HT1080 (cell line): ENCODE measurements around the gene LHX4.

RAMPAGE:
- cytosol, long total RNA = no peak
- long total RNA = no peak
- nucleus, long total RNA = no peak
These were observed at the start of gene LHX4 for GRCh38 chr1:180229328-180230462. Gene LHX4 (plus strand): TSS chr1:180230264.

RAMPAGE:
- cytosol, long total RNA = no peak
- long total RNA = no peak
- nucleus, long total RNA = no peak
These were observed 28.1 kb upstream of the ACBD6 start for GRCh38 chr1:180530375-180530911.

DNA sequence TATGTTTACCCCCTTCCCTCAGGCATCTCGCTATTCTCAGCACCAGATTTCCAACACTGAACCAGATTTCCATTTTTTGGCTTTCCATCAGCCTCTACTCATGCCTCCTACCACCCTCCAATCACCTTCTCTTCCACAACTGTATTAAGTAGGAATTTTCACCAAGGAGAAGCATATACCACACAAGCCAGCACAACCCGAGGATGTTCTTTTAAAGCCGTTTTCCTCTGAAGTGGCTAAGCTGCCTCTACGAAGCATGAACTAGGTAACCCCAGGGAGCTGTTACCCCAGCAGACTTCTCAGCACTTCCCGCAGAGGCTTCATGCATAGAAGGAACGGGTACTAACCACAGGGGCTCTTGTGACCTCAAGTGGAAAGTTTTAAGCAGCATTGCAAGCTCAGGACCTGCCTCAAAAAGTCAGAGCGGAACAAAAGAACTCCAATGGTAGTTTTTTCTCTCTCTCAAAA lies 41.2 kb downstream of the STX6 start:
RAMPAGE:
- cytosol, long total RNA = no peak
- long total RNA = no peak
- nucleus, long total RNA = no peak

DNA sequence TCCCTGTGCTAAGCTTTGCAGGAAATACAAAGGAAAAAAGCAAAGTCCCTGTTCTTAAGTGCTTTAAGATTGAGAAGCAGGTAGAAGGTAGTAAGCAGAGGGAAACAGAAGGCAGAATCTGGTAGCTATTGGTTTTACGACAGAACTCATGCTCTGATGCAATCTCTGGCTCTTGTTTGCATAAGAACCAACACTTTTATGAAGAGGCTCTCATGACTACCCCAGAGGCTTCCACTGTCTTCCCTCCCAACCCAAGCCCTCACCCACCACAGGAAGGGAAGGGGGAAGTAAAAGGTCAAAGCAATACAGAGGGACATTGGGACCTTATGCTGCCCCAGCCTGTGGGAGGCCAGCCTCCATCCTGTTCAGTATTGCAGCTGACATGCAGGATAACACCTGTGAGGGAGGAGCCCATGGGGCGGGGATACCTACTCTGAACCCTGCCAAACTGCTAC lies 9.2 kb downstream of the MR1 start:
RAMPAGE:
- cytosol, long total RNA = no peak
- long total RNA = no peak
- nucleus, long total RNA = no peak

GRCh38 chr1:181061862-181063321 lies 26.1 kb upstream of the IER5 start:
RAMPAGE:
- cytosol, long total RNA = no peak
- long total RNA = no peak
- nucleus, long total RNA = no peak

RAMPAGE:
- cytosol, long total RNA = no peak
- long total RNA = no peak
- nucleus, long total RNA = no peak
These were observed 12.9 kb downstream of the IER5 start for GRCh38 chr1:181101387-181101910.

DNA sequence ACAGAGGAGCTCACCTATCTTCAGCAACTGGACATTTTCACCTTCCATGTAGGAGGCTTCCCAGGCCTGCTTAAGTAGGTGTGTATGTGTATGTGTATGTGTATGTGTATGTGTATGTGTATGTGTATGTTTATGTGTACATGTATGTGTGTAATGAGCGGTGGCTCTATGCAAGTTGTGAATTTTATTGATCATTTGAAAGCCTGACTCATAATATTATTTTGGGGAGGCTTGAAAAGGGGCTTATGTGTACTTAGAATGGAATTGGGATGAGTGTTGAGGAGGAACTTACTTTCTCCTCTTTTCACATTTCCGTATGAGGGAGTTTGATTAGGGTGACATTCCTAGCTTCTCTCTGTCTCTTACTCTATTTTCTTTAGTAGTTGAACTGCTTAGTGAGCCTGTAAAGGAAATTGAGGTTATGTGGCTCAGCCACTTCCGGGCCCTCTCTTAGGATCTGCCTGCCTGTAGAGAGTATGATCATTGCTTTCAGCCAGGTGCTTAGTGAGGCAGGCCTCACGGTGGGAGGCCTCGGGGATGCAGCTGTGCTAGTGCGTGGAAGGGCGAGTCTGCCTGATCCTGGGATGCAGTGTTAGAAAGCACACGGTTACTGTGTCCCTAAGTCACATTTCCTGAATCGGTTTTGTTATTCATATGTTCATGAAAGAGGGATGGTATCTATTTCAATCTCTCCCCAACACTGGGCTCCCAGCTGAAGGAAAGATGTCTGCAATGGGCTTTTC lies 61.0 kb downstream of the IER5 start:
RAMPAGE:
- cytosol, long total RNA = no peak
- long total RNA = no peak
- nucleus, long total RNA = no peak

DNA sequence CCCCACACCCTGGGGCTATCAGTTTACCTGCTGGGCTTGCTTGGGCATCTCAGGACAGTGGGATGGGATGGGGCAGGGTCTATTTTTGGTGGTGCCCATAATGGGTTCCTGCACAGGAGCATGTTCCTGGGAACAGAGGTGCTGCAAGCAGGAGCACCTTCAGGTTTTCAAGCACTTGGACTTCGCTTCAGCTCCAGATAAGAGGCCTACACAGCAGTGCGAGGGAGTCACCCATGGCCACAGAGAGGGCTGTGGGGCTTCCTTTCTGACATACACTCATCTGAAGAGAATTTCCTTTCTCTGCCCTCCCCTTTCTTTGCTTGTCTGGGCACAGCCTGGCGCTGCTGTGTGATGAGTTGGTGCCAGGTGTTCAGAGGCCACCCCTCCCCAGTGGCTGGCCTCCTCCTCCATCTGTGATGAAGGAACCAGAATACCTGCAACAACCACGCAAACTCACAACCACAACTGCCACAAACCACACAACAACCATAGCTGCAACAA lies 70.8 kb downstream of the IER5 start:
RAMPAGE:
- cytosol, long total RNA = no peak
- long total RNA = no peak
- nucleus, long total RNA = no peak

RAMPAGE:
- cytosol, long total RNA = no peak
- long total RNA = no peak
- nucleus, long total RNA = no peak
These were observed 86.3 kb downstream of the IER5 start for GRCh38 chr1:181174824-181175234.

DNA sequence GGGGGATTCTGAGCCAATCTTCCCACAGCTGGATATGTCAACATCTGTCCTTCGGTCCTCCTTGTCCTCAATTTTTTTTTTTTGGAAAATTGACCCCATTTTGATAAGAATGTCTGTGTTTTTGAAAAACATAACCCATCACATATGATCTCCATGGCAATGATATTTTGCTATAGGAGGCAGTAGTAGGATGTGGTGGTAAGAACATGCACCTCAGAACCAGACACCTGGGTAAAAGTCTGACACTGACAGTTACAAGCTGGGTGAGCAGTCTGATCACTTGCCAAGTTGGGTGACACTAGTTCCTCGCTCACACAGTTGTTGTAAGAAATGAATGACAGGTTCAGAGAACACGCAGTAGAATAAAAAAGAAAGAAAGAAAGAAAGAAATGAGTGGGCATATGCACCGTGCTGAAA lies 90.7 kb downstream of the GLUL start:
RAMPAGE:
- cytosol, long total RNA = no peak
- long total RNA = no peak
- nucleus, long total RNA = no peak

DNA sequence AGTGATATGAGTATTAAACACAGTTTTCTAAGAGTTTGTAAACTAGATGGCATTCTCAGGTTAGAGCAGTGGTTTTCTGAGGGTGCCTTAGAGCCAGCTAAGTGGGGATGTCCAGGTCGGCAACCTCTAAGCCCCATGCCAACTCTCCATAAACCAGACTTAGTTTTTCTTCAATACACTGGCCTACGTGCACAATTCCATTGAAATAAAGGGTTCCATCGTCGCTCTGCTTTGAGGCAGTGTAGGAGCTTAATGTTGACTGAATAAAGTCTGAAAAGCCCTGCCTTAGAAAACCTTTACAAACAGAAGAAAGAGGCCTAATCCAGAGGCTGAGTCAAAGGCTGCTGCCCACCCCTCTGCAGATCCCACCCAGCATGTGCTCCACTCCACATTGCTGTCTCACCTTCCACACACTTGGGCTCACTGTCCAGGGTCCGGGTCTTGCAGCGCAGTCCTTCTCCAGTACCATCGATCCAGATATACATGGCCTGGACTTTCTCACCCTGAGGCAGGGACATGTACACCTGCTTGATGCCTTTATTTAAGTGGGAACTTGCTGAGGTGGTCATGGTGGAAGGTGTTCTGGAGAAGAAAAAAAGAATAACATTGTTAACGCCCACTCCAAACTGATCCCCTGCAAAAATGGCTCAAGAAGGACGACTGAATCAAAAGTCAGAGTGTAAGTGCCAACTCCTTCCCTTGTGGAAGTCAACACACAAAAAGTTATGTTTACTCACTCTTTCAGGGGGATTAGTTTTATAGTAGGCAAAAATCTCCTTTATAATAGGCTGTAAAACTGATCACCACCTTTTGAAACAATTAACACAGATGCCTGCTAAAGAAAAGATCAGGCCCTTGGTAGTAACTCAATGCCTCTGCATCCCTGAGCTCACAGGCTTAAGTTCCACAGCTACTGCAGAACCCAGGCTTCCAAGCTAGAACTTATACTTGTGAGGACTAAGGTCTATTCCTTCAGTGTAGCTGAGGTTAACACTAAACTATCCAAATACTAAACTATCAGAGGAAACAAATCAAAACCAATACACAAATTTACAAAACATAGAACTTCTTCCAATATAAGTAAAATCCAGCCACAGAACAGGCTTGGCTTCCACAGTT lies 3.1 kb downstream of the GLUL start:
RAMPAGE:
- cytosol, long total RNA = no peak
- long total RNA = no peak
- nucleus, long total RNA = no peak

GRCh38 chr1:182615638-182615991 lies 11.4 kb upstream of the RGS16 start:
RAMPAGE:
- cytosol, long total RNA = no peak
- long total RNA = no peak
- nucleus, long total RNA = no peak

DNA sequence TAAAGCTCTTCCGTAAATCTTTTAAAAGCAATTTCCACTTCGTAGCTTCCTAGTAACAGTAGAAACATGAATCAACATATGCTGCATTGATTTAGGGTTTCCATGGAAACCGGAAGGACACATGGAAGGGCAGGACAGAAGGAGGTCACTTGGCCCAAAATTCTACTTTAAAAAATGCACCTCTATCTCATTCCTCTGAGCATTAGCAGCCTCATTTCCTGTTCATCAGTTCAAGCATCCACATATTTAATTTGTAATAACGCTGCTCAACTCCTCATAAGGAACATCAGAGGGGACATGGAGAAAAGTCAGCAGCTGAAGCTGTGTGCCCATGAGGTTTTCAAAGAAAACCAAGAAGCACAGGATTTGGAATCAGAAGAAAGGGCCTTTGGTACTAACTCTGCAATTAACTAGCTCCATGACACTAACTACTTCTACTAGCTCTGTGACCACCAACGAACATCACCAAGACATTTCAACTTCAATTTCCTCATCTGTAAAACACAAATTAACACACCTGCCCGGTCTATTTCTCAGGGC lies 7.9 kb downstream of the RGS8 start:
RAMPAGE:
- cytosol, long total RNA = no peak
- long total RNA = no peak
- nucleus, long total RNA = no peak

DNA sequence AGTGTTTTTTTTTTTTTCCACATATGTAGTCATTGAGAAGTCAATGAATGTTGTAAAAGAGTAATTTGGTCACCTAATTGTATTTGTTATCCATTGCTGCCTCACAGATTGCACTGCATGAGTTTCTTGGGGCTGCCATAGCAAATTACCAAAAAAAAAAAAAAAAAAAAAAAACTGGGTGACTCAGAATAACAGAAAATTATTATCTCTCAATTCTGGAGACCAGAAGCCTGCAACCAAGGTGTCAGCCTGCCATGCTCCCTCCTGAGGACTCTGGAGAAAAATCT lies 37.8 kb upstream of the RGS8 start:
RAMPAGE:
- cytosol, long total RNA = no peak
- long total RNA = no peak
- nucleus, long total RNA = no peak

DNA sequence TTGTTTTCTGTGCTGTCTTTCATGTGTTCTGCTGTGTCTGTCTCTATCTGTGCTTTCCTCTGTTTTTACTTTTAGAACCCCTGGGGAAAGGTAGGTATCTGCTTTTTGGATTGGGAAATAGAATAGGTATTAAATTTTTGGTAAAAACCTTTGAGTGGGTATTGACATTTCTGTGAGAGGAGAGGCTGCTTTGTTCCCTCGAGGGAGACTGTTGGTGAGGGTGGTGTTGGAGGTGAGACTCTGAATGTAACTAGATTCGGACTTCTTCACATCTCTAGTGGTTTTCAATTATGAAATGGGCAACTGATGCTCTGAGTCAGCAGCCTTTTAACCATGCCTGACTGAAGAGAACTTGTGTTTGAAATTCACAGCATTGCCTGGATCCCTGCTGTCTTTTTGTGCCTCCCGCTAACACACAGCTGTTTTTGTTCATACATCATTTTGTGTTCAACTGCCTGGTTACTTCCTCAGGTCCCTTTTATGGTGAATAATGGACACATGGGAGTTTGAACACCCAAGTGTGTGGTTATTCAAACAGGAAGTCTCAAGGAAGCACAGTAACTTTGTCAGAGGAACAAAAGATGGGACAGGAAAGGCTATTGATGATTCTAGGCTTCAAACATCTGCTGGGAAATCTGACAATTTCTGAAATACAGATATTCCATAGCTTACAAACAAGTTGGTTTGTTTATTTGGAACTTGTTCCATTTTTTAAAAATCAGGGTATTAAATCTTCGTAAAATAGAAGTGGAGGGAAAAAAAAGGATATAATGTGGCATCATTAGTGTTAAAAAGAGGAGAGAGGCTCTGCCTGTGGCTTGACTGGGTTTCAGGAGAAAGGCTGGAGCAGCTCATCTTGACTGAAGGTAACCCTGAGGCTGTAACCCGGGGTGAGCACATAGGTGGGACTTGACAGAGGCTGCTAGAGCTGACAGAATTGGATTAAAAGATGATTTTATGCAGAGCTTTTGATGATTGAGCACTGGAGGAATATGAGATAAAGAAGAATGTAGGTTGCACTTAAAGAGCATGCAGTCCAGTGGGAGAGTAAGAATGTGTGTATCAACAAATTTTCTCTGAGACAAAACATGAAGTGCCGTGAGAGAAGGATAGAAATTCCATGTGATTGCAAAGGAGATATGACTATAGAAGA lies 17.0 kb downstream of the LAMC1 start:
RAMPAGE:
- cytosol, long total RNA = no peak
- long total RNA = no peak
- nucleus, long total RNA = no peak

DNA sequence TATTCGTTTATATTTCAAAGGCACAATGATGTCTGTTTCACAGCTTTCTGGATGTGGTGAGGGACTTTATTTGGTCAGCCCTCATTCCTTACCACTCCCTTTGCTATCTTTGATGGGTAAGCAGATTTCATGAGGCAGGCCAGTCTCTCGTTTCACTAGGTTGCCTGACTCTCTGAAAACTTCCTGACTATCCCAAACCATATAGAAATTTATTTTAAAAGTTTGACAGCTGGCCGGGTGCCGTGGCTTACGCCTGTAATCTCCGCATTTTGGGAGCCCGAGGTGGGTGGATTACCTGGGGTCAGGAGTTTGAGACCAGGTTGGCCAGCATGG lies 34.0 kb downstream of the LAMC1 start:
RAMPAGE:
- cytosol, long total RNA = no peak
- long total RNA = no peak
- nucleus, long total RNA = no peak

DNA sequence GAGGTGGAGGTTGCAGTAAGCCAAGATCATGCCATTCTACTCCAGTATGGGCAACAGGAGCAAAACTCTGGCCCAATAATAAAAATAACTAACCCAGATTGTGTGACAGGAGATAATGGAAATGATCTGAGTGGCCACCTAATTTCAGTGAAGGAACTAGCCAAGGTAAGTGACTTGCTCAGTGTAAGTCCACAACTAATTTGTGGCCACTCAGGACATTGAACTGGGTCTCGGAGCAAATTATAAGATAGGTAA lies 36.2 kb downstream of the LAMC1 start:
RAMPAGE:
- cytosol, long total RNA = no peak
- long total RNA = no peak
- nucleus, long total RNA = no peak

GRCh38 chr1:183060375-183061096 lies 37.3 kb downstream of the LAMC1 start:
RAMPAGE:
- cytosol, long total RNA = no peak
- long total RNA = no peak
- nucleus, long total RNA = no peak

GRCh38 chr1:183070574-183071901 lies 47.8 kb downstream of the LAMC1 start:
RAMPAGE:
- cytosol, long total RNA = no peak
- long total RNA = no peak
- nucleus, long total RNA = no peak

DNA sequence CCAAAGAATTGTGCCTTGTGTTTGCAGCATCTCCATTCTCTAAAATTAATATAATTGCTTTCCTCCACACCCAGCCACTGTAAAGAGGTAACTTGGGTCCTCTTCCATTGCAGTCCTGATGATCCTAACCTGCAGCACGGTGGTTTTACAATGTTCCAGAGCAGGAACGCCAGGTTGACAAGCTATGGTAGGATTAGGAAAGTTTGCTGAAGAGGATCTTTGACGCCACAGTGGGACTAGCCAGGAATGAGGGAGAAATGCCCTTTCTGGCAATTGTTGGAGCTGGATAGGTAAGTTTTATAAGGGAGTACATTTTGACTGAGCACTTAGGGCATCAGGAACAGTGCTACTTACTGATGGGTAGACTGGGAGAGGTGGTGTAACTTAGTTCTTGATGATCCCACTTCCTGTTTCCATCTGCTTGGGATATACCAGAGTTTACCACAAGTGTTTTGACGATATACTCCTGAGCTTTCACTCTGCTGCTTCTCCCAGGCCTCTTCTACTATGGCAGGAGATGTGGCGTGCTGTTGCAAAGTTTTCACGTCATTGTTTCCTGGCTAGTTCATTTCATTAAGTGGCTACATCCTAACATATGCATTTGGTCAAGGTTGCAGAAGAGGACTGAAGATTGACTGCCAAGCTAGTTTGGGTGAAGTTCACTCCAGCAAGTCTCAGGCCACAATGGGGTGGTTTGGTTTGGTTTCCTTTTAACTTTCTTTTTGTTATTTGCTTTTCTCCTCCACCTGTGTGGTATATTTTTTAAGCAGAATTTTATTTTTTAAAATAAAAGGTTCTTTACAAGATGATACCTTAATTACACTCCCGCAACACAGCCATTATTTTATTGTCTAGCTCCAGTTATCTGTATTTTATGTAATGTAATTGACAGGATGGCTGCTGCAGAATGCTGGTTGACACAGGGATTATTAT lies 41.3 kb upstream of the LAMC2 start:
RAMPAGE:
- cytosol, long total RNA = no peak
- long total RNA = no peak
- nucleus, long total RNA = no peak